ENCODE results near the genes PLAC8, COQ2 and MRPS18C.

DNA sequence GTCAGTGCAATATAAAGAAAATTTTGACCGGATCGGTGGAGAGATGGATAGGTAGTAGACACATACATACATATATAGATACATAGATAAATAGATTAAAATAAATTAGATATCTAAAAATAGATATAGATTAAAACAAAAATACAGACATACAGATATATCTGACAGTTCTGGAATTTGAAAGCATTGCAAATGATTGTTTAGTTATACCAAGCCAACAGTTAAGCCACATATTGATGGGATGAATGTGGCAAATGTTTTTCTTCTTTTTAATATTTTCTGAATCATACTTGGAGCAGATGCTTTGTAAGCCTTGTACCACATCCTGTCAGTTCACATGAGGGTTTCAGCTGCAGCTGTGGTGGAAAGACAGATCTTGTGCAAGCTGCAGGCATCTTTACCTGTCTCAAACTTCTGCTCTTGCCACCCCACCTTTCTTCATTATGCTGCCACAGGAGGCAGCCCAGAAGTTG lies 58.5 kb upstream of the PRDM8 start:
- PRO-cap: no peak

DNA sequence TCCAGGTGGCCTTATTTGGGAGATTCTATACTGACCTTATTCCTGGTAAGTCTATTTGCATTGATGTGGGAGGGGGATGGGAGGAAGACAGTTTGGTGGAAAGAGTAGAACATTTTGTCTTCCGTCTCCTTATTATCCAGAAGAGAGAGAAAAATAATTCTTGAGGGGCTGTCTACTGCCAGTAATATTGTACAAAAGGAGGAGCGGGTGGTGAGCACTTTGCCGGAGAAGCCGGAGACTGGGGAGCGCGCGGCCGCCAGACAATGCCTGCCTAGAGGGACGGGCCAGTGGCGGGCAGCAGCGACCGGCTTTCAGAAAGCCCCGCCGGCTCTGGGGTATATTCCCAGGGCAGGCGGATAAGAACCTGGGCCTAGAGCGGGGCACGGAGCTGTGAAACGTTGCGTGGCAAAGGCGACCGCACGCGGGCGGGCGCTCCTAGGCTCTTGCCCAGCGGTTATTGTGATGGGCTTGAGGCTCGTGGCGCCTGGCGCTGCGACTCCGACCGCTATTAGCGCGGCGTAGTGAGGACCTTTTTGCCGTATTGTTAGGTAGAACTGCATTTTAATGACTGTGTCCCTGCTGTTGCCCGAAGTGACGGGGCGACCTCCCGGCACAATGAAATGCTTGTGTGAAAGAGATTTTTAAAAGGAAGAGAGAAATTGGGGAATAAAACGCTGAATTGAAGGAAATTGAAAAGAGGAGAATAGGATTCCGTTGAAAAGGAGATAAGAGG lies 582 bp downstream of the PRDM8 start:
- PRO-cap: no peak

DNA sequence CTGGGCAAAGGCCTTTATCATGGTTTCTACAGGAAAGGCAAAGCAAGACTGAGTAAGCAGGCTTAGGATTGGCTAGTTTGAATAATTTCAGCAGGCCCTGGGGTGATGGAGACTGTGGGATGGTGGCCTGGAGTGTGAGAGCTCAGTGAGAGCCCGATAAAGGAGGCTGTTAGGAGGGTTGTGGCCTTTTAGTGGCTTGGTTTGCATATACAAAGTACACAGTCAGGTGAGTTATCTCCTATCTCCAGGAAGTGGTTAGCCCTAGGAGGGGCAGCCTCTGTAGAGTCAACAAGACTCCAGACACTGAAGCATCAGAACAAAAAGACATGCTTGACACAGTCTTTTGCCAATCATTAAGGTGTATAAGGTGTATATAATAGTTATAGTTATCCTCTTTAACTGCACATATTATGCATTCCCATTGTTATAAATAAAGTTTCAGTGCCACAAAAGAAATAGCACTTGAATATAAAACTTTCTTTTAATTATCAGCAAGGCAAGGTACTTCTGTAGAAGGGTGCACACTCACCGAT lies 157.3 kb downstream of the CFAP299 start:
- PRO-cap: no peak

DNA sequence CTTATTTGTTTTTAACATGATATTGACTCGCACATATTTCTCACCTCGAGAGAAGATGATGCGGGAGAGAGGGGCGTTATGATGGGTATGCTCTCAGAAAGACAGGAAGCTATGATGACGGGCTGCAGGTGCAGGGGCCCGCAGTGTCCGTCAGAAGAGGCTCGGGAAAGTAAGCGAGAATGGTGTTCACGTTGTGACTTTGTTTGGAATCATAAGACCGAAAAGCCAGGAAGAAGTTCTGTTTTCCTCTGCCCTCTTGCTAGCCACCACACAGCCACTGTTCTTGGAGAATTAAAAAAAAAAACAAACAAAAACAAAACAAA lies 403 bp upstream of the BMP3 start:
- PRO-cap: no peak

GRCh38 chr4:81625966-81626523 lies 154.3 kb upstream of the RASGEF1B start:
- PRO-cap: no peak

GRCh38 chr4:82352365-82353184 lies 21.2 kb downstream of the HNRNPD start:
- PRO-cap: no peak

GRCh38 chr4:82421019-82421793 lies 9.1 kb downstream of the HNRNPDL start:
- PRO-cap: no peak

- PRO-cap: no peak
These were observed 89.7 kb downstream of the SCD5 start for GRCh38 chr4:82708792-82709357.

DNA sequence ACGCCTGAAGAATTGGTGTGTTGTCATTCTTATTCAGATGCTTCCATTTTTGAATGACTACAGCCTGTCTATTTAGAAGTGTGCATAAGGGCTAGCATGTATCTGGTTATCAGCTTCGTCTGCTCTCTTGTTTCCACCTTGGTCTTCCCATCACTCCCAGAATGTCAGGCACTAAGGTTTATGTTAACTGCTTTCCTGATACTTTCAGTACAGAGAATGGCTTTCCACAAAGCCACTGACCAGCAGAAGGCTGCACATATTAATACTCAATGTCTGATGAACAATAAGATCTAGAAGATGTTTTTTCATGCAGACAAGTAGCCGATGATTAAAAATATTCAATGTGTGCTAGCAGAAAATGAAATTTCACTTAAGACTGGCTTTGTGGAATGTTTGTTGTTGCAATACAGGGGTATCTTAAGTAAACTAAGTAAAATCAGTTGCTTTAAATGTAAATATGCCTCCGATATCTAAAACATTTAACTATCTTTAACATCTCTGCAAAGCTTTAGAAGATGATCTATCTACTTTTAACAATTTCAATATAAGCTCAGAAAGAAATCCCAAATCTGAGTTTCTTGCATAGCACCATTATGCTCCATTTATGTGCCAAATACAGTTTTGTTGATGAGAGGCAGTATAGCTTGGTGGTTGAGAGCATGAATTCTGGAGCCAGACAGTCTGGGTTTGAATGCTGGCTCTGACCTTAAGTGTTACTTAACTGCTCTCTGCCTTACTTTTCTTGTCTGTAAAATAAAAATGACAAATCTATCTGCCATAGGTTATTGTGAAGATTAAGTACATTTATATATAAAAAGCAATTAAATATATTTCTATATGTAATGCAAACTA lies 24.9 kb upstream of the SCD5 start:
- PRO-cap: no peak

DNA sequence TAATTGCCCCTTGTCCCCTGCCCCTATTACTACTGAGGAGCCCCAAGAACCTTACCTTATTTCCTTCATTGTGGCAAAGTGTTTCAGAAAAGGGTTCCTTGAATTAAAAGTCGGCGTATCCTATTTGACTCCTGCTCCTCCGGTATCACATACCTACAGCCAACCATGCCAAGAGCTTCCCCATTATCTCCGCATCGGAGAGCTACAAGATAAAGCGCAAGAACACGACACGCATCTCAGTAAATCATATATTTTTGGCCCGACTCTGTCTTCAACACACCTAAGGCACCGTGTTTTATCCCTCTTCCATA lies 558 bp upstream of the THAP9 start:
- PRO-cap: no peak

DNA sequence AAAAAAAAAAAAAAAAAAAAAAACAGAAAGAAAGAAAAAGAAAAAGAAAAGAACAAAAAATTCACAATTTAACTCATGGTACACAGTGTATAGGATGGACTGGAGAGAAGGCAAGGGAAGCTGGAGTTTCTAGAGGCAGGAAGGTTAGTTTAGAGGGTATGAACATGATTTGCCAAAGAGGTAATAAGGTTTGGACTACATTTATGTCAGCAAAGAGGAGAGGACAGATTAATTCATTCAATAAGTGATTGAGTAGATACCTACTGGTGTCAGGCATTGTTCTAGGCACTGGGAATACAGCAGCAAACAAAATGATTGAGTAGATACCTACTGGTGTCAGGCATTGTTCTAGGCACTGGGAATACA lies 25.8 kb downstream of the PLAC8 start:
- PRO-cap: no peak

DNA sequence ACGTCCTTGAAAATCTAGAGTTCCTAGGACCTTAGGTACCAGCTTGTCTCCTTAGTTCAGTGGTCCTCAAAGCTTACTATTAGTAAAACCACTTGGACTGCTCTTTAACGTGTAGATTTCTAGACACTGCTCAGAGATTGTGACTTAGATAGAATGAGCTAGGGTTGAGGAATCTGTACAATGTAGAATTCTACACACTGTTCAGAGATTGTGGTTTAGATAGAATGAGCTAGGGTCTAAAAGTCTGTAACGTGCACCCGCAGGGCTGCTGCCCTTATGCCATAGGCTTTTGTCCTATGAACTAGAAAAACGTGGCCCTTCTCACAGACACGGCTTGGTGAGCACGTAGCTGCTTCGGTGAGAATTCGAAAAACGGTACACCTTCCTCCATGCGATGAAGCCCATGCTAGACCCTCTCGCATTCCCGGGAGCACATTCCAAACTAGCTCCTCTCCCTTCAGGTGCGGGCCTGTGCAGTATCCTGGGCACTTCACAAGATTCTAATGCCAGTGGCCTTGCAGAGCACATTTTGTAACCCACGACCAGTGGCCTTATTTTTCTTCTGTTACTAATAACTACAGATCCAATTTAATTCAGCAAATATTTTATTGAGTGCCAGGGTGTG lies 1.5 kb downstream of the PLAC8 start:
- PRO-cap: no peak

DNA sequence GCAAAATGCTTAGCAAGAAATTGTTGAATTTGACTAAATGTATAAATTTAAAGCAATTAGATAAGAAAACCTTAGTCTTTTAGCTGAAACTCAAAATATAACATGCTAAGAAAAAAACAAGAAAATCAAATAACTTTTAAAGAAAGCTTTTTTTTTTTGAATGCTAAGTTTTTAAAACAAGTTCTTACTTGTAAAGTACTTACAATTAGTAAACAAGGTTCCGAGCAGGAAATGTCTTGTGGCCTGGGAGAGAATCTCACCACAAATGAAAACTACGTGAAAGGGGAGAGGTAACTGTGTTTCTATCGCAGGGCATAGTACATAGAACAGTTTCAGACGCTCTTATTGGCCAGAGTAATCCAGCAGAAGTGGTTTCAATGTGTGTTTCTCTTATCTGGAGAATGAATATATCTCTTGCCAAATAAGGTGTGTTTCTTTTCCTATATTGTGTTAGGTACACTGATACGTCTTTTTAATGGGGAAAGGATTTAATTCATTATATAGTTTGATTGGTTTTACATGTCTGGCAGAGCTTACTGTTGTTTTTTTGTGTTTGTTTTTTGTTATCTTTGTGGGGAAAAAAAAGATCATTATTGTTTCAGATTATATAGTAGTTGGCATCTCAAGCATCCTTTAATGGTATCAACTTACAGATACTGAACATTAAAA lies at the start of gene PLAC8:
Gene PLAC8 (minus strand): TSS at position 267 of the 669 bp plus-strand sequence.
- PRO-cap: no peak

- PRO-cap: no peak
These were observed 76.2 kb downstream of the COQ2 start for GRCh38 chr4:83208453-83208822.

DNA sequence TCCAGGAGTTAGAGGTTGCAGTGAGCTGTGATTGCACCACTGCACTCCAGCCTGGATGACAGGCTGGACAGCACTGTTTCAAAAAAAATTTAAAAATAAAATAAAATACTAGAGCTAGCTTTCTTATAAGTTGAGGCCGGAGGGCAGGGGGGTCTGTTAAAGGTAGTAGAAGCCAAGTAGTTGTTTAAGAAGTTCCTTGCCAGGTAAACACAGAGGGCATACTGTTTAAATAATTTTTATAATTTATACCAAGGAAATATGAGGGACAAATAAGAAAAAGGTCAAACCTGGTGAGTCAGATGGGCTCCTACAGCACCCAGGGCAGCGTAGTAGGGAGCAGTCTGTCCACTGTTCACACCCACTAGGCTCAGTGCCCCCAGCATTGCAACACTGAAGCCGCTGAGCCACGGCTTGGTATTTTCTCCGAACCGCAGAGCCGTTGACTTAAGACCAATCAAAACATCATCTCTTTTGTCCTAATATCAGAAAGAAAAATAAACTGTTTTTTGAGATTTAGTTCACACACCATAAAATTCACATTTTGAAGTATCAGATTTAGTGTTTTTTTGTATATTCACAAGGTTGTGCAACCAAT lies 17.2 kb downstream of the COQ2 start:
- PRO-cap: no peak

DNA sequence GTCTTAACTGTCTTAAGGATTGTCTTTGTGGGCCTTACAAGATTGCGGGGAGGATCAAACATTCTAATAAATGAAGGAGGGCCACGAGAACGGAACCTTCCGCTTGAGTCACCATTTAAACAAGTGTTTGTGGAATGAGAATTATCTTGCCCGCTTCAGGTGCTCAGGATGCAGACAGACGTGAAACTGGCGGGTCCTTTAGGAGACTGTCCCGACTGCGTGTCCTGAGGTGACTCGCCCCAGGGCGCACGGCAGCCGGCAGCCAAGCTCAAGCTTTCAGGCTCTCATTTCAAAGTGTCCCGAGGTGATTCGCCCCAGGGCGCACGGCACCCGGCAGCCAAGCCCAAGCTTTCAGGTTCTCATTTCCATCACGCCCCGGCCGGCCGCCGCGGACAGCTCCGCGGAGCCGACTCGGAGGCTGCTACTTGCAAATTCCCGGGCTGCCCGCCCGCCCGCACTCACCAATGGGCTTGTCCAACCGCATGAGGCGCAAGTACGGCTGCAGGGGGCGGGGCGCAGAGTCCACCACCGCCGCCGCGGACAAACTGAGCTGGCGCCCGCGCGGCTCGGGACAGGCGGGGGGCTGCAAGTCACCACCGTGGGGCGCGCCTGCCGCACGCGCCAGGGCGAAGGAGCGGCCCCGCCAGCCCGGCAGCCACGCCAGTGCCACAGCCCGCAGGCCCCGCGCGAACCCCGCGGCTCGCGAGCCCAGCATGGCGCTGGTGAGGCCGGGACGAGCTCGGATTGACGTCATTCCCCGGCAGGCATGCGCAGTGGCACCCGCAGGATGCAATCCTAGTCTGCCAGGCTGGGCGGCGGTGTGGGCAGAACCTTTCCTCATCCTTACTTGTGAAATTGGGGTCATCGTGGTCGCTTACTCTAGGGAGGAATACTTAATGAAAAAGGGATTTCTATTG lies at the start of gene COQ2:
Gene COQ2 (minus strand): TSS at position 749 of the 917 bp plus-strand sequence.
- PRO-cap: bidirectional peak, plus-strand start at position 518 of the sequence, minus-strand start at position 400 of the sequence; bidirectional peak, plus-strand start at position 806 of the sequence, minus-strand start at position 746 of the sequence

GRCh38 chr4:83284967-83285607 lies 489 bp upstream of the COQ2 start:
- PRO-cap: no peak

GRCh38 chr4:83320360-83321142 lies 14.1 kb downstream of the HPSE start:
- PRO-cap: no peak

GRCh38 chr4:83455695-83456308 lies at the start of gene MRPS18C:
TSS of gene MRPS18C (plus strand) at chr4:83456058.
- PRO-cap: bidirectional peak, plus-strand start at chr4:83455968, minus-strand start at chr4:83455843

DNA sequence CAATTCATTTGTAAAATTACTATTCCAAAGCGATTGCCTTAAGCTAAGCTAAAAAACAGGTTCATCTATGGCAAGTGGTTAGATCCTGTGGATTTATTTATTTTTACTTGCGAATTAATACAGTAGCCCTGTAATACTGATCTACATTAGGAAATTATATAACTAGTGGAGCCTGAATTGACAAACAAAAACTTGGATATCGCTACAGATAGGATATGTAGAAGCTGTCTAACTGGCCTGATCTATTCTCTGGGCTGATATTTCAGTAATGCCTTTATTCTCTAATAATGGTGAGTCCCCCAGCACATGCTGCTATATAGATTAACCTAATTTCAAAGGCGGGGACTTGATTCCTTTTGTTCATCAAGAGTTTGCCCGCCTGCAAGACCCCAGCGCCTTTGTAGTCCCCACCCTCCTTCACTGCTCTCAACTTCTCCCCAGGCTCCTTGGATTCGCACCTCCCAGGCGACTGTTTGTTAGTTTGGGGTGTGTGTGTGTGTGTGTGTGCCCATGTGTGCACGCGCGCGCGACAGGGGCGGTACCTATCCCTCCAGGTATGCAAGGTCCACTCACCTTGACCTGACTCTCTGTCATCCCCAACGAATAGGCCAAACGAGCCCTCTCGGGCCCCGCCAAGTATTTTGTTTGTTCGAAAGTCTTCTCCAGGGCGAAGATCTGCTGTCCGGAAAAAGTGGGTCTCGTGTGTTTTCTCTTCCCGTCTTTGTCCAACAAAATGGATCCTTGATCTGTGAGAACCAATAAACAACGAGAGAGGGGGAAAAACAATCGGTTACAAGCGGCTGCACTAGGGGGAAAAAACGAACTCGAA lies 3.8 kb downstream of the NKX6-1 start:
- PRO-cap: no peak